ENCODE measurements around the genes CDC42SE2 and PDLIM4.

- PRO-cap: unidirectional peak, plus-strand start at chr5:126514347
These were observed 81.1 kb downstream of the ALDH7A1 start for GRCh38 chr5:126513651-126514667.

DNA sequence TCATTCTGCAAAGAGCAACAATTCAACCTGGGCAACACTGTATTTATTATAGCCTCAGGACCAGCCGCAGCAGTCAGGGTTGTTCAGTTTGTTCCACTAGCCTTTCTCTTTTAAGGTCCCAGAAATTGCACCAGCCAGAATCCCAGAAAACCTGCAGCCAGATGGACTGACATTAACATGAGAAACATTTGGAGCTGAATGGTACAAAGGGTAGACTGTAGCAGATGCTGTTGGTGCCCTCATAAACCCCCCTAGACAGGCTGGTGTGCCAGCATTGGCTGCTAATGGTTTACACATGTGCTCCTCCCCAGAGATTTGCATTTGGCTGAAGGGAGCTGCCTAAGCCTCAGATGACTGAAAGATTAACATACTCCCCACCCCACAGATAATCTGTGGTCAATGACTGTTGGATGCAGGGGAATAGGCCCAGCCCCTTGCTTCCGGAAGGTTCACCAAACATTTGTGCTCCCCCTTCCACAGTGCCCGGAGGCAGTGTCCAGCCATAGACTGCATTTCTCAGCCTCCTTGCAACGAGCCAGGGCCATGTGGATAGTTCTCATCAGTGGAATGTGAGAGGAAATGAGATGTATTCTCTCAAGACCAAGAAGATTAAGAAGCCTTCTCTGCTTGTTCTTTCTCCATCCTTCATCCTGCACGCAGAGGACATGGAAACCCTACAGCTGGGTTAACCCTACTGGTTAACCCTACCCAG is 48.7 kb downstream of the TEX43 start:
- PRO-cap: no peak

DNA sequence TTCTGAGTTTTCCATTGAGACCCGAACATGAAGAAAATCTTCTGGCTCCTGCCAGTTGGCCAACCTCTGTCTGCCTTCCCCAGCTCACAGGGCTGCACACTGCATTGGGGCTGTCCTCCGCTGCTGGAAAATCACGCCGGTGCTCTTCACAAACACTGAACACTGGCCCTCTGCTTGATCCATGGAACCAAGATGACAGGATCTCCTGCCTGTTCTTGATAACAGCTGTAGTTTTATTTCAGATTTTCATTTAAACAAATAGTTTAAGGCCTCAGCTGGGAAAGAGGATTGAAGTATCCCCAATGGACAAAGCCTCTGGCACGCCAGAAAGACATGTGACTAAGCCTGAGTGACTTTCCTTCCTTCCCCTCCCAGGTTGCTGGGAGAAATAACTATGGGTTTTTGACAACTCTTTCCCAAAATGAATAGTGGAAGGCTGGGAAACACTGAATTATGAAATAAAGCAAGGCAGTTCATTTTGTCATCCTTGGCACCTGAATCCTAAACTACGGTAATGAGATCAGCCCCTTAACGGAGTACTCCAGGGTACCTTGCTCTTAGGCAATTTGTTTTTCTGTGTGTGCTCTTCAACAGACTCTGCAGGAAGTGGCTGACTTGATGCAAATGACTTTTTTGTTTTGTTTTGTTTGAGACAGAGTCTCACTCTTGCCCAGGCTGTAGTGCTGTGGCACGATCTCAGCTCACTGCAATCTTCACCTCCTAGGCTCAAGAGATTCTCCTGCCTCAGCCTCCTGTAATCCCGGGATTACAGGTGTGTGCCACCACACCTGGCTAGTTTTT is 75.1 kb downstream of the LMNB1 start:
- PRO-cap: no peak

DNA sequence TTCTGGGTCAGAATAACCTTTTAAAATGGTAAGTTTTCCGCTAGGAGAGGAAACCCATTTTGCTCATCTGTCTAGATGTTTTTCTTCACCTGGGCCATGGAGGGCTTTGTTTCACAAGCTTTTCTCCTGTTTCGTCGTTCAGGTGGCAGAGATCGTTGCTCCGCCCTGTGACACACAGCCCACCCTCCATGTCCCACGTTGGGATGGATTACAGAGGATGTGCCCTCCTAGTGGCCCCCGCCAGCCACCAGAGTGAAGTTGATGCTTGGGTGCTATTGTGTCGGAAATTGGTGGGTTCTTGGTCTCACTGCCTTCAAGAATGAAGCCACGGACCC is 76.5 kb downstream of the LMNB1 start:
- PRO-cap: no peak

DNA sequence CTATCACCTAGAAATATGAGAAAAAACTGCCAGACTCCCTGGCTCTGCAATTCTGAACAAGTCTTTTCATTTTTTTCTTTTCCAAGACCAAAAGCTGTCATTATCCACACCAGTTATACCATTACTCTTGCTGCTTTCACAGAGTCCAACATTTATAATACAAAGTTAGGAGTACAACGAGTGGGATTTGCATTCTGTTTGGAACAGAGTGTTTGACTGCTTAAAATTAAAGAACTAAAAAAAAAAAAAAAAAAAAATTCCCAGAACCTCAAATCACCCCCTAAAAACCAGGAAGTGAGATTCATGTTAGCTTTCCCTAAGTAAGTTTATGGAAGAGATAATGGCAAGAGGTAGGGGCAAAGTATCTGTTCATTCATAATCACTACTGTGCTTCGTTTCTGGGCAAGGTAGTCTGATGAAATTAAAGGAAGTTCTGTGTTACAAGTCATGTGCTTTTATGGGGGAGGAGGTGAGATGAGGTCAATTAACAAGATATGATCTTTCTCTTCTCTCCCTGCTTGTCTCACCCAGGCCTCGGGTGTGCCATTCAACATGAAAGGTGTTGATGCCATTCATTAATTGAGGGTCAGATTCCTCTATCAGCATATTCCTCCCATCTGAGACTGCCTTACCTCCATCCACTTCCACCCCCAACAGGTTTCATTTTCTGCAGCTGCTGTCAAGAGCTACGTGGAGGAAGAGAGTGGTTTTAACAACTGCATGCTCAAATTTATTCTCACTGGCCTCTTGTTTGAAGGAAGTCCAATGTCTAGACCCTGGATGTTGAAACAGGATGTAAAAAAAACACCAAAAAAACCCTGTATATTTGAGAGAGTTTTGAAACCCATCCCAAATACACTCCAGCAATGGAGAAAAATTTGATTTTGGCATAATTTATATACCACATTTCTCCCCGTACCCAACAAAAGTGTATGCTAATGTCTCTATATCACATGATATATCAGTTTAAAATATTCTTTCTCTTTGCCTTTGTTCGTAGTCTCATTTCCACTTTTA is 58.0 kb downstream of the MARCHF3 start:
- PRO-cap: no peak

DNA sequence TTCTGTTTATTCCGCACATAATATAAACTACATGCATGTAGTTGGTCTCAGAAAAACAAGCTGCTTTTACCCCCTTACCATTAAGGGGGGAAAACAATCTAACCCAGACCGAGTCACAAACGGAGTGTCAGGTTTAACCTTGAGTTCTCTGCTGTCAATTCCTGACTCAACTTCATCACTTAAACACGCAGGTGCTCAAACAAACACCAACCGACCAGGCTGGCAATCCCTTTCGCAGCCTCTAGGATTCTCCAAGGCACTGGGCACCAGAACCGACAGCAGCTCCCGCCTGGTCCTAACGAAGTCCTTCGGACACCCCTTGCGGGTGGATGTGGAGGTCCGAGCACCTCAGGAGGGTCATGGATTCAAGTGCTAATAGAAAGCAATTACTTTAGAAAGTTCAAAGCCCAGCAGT is 931 bp downstream of the MARCHF3 start:
- PRO-cap: no peak

GRCh38 chr5:127858195-127858908 is 155.2 kb downstream of the CCDC192 start:
- PRO-cap: no peak

GRCh38 chr5:127892854-127893360 is 189.7 kb downstream of the CCDC192 start:
- PRO-cap: no peak

DNA sequence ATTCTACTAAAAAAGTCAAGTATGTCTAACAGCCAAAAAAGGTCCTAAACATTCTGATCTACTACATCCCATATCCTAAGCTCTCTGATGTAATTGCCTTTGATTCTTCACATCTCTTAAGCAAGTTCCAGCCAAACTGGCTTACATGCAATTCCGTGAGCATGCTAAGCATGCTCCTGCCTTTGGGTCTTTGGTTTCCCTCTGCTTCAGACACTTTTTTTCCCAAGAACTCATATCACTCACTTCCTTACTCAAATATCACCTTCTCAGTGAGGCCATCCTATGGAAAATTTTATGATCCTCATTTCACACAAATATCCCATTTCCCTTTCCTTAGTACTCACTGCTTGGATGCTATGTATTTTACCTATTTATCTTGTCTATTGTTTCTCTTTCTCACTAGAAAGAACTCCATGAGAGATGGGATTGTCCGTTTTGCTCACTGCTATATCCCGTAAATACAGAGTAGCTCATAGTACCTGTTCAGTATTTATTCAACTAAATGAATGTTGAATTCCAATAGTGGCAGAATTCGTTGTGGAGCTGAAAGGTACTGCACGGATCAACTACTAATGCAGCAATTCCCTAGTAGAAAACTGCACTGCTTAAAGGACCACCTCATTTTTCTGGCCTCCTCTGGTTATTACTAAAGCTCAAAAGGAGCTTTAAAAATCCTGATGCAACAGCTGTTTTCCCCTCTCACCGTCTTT is 2.2 kb upstream of the SLC12A2 start:
- PRO-cap: no peak

GRCh38 chr5:130818048-130818466 is 347.0 kb downstream of the HINT1 start:
- PRO-cap: no peak

- PRO-cap: no peak
These were observed 41.8 kb downstream of the LYRM7 start for GRCh38 chr5:131212478-131213025.

DNA sequence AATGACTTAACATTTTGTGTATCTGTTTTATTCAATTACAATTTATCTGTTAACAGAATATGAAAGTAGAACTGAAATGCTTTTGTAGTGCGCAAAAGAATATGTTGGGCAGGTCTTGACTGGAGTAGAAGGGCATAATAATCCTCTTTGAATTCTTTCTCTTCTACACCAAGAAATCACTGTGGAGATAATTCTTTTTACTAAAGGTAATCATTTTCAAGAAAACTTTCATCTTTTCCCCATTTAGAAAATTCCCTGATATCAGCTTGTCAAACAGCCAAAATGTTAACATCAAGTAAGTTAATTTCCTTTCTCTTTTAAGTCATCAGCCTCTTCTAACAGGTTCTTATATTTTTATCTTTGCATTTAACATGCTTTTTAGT is 12.7 kb upstream of the CDC42SE2 start:
- PRO-cap: no peak

GRCh38 chr5:131262831-131263195 is 1.0 kb upstream of the CDC42SE2 start:
- PRO-cap: no peak

GRCh38 chr5:131263419-131264547 is at the start of gene CDC42SE2:
Gene CDC42SE2 (plus strand): TSS chr5:131264053.
- PRO-cap: bidirectional peak, plus-strand start at chr5:131264102, minus-strand start at chr5:131263699

GRCh38 chr5:131595055-131595730 is 39.8 kb downstream of the RAPGEF6 start:
- PRO-cap: no peak

DNA sequence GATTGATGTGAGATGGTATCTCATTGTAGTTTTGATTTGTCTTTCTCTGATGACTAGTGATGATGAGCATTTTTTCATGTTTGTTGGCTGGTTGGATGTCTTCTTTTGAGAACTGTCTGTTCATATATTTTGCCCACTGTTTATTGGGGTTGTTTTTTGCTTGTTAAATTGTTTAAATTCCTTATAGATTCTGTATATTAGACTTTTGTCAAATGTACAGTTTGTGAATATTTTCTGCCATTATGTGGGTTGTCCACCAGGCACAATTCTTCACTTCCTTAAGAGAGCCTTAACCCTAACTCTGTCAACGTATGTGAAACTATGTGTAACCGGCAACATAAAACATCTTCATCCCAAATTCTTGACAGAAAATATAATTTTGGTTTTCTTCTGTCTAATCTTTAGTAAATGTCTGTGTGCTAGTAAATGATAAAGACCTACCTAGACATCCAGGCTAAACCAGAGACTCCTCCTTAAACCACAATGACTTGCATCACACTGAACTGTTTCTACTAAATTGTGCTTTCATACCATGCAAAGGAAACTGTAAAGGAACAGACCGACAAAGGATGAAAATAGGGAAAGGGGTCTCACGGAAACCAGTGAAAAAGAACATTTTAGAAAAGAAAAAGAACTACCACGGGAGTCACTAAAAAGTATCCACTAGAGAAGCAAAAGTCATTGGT is 49.7 kb downstream of the FNIP1 start:
- PRO-cap: no peak

GRCh38 chr5:132256978-132258309 is at the start of gene PDLIM4:
Gene PDLIM4 (plus strand): TSS chr5:132257696.
- PRO-cap: bidirectional peak, plus-strand start at chr5:132257648, minus-strand start at chr5:132257477

- PRO-cap: no peak
These were observed 16.0 kb downstream of the SLC22A4 start for GRCh38 chr5:132310061-132310769.

GRCh38 chr5:132368218-132368759 is 1.2 kb upstream of the SLC22A5 start:
- PRO-cap: no peak

DNA sequence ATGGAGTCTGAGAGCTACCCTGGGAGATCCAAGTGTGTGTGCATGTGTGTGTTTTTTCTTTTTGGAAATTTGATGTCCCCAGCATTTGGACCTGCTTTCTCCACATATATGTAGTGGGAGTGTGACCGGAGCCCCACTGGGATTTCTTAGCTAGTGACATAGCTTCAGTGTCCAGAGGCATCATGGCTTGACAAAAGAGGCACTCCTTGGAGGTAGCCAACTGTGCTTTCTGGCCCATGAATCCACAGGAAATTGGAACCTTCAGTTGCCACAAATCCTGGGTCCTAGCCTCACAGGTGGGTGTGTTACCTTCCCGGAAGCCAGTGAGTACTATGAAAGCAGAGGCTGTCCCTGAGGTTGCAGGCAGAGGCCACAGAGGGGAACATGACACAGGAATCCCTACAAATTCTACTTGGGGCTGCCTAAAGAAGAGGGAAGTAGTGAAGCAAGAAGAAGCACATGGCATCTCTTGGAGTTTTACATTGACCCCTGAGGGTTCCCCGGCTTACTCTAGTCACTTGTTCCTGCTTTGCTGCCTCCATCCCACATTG is 2.5 kb downstream of the SLC22A5 start:
- PRO-cap: no peak

Data from sciatic nerve (tissue), 1 donor.